Epithelial cell of prostate (primary cell): Measurements from ENCODE around the gene GINS2.

DNA sequence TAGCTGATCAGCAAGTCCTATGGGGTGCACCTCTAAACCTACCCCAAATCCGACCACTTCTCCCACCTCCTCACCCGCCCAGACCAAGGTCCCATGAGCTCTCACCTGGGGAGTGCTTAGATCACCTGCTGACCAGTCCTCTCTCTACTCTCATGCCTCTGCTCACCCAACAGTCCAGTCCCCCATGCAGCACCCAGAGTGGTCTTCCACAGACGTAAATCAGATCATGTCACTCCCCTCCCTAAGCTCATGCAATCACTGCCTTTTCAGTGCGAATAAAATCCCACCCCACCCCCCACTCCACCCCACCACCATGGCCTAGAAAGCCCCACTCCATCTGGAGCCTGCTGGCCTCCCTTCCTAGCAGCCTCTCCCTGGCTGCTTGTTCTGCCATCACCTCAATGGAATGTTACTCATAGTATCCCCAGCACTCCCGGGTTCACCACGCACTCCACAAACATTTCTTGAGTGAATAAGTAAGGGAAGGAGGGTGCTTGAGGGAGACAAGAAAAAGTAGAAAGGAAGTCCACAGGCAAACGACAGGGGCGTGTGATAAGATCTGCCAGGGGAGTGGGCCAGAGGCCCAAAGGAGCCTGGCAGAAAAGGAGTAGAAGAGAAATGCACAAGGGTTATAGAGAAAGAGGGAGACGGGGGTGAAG lies 7.0 kb downstream of the ZDHHC7 start:
- RRBS, result no CpG with 5 or more reads among the region's 9 CpGs

GRCh38 chr16:85047767-85048271 lies 20.2 kb downstream of the KIAA0513 start:
- RRBS, result no CpG with 5 or more reads among the region's 7 CpGs

DNA sequence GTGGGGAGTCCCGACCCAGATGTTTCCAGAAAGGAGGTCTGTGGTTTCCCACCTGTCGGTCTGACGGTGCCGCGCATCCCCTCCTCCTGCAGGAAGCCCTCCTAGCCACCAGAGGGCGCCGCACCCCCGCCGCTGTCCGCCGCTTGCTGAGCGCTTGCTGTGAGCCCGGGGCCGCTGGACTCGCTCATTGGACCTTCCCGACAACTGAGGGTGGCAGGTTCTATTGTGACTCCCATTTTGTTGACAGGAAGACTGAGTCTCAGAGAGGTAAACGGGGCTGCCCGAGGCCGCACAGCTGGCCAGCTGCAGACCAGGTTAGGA lies 191.0 kb upstream of the CIBAR2 start:
- RRBS, result no CpG with 5 or more reads among the region's 19 CpGs

DNA sequence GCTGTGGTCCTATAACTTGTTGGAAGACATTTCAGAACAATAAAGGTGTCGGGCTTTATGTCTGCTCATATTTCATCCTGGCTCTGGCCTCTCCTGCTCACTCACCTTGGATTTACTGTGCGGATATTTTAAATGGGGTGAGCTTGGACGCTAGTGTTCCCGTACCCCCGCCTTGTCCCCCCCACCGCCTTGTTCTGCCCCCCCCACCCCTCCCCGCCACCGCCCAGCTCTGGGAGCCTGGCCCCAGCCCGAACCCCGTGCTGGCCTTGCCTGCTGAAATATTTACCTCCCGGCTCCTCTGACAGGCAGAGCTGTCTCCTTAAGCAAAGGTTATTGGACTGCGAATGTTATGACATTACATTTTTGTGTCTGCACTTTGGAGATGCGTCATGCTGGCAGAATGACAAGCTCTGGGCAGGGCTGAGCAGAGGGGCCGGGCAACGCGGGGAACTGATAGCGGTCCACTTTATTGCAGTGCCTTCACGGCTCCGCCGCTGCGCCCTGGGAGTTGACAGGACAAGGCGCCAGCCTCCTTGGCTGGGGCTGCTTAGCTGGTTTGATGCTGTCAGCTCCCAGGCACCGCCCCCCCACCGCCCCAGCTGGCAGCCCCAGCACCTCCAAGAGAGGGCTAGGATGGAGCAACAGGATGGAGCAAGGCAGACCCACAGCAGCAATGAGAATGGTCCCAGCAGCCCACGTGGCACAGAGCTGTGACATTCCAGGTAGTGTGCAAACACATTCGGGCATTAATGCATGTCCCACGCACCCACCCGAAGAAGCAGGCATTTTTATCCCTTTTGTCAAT lies 222.4 kb upstream of the GSE1 start:
- RRBS, result no CpG with 5 or more reads among the region's 28 CpGs

- RRBS, result 19% methylated on average over 4 of the region's 16 CpGs
Measured at GRCh38 chr16:85461635-85462236, 151.4 kb upstream of the GSE1 start.

GRCh38 chr16:85488160-85488788 lies 124.8 kb upstream of the GSE1 start:
- RRBS, result 88% methylated on average over 2 of the region's 12 CpGs

GRCh38 chr16:85491938-85492827 lies 120.9 kb upstream of the GSE1 start:
- RRBS, result 3% methylated on average over 3 of the region's 27 CpGs

DNA sequence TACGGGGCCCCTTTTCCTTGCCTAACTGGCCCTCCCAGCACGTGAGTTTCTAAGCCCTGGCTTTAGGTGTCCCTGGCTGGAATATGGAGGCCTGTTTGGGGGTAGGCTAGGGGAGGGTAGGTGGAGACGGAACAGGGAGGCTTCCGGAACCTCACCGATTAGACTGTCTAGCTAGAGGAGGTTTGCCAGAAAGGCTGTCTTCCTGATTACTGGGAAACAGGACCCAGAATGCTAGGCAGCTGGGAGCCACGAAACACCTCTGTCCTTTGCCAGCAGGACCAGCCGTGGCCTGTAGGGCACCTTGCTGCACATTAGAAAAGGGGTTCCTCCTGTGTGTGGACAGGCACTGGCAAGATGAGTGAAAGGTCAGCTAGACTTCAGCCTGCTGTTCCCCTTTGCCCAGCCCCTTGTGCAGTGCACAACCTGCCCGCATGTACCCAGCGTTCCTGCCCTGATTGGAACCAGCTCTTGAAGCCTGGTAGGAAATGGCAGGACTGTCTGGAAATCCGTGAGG lies 83.5 kb upstream of the GSE1 start:
- RRBS, result no CpG with 5 or more reads among the region's 10 CpGs

GRCh38 chr16:85554506-85555196 lies 58.5 kb upstream of the GSE1 start:
- RRBS, result 1% methylated on average over 29 of the region's 70 CpGs

DNA sequence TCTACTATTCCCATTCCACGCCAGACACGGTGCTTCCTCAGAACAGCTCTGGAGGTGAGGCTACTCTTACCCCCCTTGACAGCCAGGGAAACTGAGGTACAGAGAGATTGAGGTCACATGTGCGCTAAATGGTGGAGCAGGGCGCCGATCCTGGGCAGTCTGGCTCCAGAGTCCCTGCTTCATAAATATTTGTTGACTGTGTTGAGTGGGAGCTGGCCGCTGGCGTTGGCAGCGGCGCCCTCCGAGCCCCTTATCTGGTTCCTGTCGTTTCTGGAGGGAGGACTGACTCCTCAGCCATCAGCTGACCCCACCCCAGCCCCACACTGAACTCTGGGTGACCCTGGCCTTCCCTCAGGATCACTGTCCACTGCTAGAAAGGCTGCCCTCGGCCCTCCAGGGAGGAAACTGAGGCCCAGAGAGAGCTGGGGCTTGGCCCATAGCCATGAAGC lies 51.9 kb upstream of the GSE1 start:
- RRBS, result no CpG with 5 or more reads among the region's 12 CpGs

DNA sequence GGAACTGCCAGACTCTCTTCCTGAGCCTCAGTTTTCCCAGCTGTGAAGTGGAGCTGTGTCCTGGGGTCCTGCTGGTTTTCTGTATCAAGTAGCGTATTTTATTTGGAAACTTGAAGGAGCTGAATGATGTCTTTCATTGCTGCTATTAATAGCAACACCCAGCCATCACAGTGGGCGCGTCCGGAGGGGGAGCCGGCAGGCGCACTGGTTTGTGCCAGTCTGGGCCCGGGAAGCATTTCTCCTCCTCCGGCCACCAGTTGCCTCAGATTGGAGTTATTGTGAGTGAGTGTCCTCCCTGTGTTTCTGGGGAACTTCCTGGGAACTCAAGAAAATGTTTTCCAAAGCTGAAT lies 39.6 kb upstream of the GSE1 start:
- RRBS, result no CpG with 5 or more reads among the region's 8 CpGs

- RRBS, result 69% methylated on average over 2 of the region's 21 CpGs
Measured at GRCh38 chr16:85577494-85578314, 35.4 kb upstream of the GSE1 start.

DNA sequence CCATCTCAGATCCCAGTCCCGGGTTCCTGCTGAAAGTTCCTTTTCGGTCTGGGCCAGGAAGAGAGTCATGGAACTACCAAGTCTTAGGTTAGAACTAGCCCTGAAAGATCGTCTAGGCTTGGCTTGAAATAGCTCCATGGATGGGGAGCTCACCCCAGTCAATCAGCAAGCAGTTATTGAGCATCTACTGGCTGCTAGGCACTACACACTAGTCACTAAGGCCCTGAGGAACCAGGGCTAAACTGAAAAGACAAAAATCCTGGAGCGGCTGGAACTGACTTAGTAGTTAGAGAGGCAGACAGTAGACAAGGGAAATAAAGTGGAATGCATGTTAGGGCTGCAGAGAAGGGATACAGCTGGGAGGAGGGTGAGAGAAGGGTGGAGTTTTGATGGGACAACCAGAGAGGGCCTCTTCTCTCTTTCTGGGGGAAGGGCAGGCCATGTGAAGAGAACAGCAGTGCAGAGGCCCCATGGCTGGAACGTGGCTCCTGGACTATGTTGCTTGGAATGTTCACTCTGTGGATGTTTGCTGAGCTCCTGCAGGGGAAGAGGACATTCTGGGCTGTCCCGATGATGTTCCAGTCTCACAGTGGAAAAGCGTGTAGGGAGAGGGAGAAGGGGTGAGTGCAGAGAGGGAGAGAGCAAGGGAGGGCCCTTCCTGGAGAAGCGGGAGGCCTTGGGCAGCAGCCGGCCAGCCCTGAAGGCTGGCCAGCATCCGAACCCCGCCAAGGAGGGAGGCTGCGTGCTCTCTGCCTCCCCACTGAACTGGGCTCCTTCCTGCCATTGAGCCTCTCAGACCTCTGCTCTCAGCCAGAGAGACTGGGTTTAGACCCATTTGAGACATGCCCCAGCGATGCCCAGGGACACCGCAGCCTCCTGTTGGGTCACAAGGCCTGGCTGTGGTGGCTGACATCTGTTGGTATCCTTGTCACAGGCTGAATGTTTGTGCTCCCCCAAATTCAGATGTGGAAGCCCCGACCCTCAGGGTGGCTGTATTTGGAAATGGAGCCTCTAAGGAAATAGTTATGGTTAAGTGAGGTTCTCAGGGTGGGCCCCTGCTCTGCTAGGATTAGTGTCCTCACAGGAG lies 33.1 kb upstream of the GSE1 start:
- RRBS, result no CpG with 5 or more reads among the region's 15 CpGs

DNA sequence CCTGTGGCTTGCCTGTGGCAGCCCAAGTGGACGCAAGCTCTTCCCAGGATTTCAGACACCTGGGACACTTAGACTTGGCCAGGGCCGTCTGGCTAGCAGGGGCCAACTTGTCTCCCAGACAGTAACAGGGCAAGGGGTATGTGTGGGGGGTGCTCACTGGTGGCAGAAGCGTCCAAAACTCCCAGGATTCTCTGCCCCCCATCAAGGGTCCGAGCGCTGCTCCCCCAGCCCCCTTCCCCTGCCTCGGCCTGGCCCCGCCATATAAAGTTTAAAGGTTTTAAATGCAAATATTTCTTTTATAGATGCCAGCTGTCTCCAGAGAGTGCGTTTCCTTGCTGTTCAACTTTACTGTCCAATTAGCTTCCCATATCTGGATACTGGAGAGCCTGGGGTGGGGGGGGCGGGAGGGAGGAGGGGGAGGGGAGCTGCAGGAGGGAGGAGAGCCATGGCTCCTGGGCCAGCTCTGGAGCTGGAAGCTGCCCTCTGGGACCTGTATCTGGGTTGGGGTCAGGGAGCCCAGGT lies 6.4 kb upstream of the GSE1 start:
- RRBS, result no CpG with 5 or more reads among the region's 9 CpGs

DNA sequence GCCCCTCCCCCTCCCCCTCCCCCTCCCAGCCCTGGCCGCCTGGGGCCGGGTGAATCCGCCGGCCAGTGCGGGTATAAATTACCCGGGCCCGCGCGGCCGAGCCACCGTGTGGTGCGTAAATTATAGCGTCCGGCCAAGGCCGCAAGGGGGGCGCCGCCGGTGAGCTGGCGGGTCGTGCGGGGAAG lies 1.9 kb upstream of the GSE1 start:
- RRBS, result 1% methylated on average over 13 of the region's 21 CpGs

GRCh38 chr16:85668788-85669802 lies 19.7 kb downstream of the GINS2 start:
- RRBS, result no CpG with 5 or more reads among the region's 14 CpGs

- RRBS, result under 1% methylated on average over 24 of the region's 94 CpGs
Measured at GRCh38 chr16:85688578-85689388, at the start of gene GINS2. Gene GINS2 (minus strand): TSS chr16:85688954.

GRCh38 chr16:85729902-85730444 lies 20.9 kb downstream of the C16orf74 start:
- RRBS, result no CpG with 5 or more reads among the region's 15 CpGs

- RRBS, result no CpG with 5 or more reads among the region's 4 CpGs
Measured at GRCh38 chr16:85801078-85801388, 1.5 kb downstream of the COX4I1 start.

- RRBS, result no CpG with 5 or more reads among the region's 10 CpGs
Measured at GRCh38 chr16:85868335-85868938, 30.5 kb upstream of the IRF8 start.